ENCODE results near the genes BOLA2, CORO1A and CD2BP2.

- RRBS = no CpG with 5 or more reads among the region's 16 CpGs
Measured at GRCh38 chr16:29199659-29200160, 206.8 kb downstream of the NPIPB11 start.

DNA sequence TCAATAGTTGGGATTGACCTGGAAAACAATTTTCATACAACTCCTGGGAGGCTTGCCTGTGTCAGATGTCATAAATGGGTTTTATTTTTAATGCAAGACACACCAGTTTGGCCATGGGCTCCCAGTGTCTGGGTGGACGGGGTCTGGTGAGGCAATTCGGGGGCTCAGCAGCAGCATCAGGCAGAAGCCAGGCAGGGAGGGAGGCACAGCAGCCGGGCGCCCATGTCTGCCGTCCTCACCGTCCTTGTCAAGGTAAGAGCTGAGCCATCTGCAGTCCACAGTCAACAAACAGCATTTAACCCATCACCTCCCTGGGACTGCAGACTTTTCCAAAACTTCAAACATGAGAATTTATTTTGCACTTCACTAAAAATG is 150.5 kb downstream of the NPIPB11 start:
- RRBS = no CpG with 5 or more reads among the region's 6 CpGs

DNA sequence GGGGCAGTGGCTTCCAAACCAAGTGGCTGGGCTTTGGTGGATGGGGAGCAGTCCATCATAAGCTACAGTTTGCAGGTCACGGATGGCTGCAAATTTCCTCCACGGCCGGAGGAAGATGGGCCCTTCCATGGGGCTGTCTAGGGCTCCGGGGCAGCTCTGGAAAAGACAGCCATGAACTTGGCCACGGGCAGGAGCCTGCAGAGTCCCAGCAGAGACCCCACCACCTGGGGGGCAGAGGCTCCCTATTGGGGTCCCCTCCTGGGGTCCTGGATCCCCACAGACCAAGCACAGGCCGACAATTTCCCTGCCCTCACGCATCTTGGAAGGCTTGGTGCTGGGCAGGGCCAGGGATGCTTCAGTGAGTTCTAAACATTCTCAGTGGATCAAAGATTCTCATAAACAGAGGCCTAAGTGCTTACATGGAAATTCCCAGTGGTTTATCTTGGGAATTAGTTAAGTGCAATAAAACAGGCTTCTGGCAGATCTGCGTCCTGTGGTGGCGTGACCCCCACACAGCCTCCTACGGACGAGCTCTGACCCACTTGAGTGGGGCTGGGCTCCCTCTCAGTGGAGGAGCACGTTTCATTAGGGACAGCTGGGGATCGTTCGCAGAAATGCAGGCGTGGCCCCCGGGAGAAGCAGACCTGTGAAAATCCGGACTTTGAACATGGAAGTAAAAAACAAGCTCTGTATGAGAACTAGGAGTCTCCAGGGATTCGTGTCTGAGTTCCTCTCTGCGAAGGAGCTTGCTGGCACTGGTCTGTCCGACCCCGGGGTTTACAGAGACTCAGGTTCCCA is 117.9 kb downstream of the NPIPB11 start:
- RRBS = no CpG with 5 or more reads among the region's 21 CpGs

- RRBS = no CpG with 5 or more reads among the region's 9 CpGs
Measured at GRCh38 chr16:29306952-29307586, 99.4 kb downstream of the NPIPB11 start.

- RRBS = no CpG with 5 or more reads among the region's 46 CpGs
Measured at GRCh38 chr16:29453767-29454490, at the start of gene BOLA2. Gene BOLA2 (minus strand): TSS chr16:29454351.

DNA sequence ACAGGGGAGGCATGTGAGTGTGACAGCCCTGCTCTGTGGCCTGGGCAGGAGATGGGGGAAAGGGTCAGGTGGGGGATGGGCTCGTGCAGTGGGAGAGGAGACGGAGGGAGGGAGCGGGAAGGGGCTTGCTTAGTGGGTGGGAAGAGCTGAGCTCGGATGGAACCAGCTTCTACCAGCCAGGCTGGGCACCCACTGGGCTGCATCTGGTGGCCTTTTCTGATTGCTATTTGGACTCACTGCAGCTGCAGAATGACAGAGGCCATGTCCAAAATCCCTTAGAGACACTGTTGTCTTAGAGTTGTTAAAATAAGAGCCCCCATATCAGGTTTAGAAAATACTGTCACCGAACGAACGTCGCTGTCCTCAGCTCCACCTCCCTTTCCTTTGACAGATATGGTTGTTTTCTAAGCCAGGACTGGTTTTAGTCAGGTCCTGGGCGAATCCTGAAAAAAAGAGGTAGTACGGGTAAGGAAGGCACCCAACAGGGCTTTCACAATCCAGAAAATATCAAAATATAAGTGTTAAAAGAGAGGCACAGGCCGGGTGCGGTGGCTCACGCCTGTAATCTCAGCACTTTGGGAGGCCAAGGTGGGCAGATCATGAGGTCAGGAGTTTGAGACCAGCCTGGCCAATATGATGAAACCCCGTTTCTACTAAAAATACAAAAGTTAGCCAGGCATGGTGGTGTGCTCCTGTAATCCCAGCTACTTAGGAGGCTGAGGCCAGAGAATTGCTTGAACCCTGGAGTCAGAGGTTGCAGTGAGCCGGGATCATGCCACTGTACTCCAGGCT is 4.1 kb downstream of the SPN start:
- RRBS = no CpG with 5 or more reads among the region's 15 CpGs

DNA sequence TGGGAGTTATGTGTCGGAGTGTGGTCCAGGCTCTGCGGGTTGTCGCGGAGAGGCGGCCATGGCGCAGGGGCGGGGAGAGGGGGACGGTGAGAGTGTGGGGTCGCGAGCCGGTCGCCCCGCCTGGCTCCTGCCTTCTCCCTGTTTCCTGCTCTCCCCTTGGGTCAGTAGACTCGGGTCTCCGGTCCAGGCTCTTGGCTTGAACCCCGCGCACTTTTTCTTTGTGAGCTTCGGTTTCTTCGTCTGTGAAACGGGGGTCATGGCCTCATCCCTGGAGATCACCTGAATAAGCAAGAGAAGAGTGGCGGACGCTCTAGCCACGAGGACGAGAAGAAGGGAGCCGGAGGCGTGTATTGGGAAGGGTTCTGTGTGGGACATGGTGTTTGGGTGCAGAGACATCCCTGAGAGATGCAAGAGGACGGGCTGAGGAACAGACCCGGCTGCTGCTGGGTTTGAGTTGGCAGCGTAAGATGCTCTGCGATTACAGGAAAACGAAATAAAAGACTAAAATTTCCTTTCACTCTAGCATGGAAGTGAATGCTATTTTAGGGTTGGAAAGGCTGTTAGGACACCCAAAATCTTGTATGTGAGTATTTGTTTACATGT is 429 bp downstream of the KIF22 start:
- RRBS = 3% methylated on average over 9 of the region's 31 CpGs

DNA sequence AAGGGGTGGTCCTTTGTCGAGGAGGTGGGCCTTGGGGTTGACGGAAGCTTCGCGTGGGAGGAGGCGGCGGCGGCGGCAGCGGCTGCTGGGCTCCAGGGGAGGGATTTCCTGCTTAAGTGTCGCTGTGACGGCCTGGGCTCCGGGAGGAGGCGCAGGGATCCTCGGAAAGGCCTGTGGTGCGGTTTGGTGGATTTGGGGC is 1.6 kb downstream of the MAZ start:
- RRBS = 0% methylated on average over 3 of the region's 15 CpGs

DNA sequence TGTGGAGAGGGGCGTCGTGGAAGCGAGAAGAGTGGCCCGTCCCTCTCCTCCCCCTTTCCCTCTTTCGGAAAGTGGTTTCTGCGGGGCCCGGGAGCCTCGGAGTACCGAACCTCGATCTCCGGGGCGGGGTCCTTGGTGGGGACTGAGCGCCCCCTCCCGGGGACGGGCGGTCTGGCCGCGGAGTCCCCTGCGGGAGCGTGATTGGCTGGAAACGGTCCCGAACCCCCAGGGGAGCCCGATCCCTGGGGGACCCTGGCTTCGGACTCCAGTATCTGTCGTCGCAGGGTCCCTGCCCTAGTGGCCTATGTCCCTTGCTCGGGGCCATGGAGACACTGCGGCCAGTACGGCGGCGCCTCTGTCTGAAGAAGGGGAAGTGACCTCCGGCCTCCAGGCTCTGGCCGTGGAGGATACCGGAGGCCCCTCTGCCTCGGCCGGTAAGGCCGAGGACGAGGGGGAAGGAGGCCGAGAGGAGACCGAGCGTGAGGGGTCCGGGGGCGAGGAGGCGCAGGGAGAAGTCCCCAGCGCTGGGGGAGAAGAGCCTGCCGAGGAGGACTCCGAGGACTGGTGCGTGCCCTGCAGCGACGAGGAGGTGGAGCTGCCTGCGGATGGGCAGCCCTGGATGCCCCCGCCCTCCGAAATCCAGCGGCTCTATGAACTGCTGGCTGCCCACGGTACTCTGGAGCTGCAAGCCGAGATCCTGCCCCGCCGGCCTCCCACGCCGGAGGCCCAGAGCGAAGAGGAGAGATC is 443 bp downstream of the PAGR1 start:
- RRBS = under 1% methylated on average over 15 of the region's 61 CpGs

GRCh38 chr16:29926393-29927016 is 479 bp upstream of the KCTD13 start:
- RRBS = no CpG with 5 or more reads among the region's 30 CpGs

DNA sequence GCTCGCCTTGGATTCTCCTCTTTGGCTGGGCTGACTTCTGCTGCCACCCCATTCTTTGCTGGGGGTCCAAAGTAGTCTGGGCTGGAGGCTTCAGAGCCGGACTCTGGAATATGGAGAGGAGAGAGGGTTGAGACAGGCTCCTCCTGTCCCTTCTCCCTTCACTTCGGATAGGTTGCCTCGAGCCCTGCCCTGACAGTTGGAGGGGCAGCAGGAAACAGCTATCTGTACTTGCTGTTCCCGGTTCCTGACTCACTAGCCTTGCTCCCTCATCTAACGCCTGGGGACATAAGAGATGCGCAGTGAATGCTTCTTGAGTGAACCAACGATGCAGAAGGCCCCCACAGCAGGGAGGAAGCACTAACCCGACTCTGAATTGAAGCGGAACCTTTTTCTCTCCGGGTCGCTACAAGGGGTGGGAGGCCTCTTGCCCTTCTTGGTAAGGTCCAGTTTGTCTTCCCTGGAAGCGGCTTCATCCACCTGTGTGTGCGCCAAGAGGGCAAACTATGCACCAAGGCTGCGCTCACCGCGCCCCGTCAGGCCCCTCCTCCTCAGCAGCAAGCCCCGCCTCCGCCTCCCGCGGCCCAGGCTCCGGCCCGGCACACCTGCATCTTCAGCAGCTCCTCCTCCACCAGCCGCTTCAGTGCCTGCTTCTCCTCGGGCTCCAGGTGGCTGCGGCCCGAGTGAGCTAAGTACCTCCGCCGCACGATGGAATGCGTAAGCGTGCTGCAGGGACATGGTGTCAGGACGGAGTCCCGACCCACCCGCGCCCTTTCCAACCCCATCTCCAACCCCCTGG is 478 bp downstream of the HIRIP3 start:
- RRBS = no CpG with 5 or more reads among the region's 37 CpGs

DNA sequence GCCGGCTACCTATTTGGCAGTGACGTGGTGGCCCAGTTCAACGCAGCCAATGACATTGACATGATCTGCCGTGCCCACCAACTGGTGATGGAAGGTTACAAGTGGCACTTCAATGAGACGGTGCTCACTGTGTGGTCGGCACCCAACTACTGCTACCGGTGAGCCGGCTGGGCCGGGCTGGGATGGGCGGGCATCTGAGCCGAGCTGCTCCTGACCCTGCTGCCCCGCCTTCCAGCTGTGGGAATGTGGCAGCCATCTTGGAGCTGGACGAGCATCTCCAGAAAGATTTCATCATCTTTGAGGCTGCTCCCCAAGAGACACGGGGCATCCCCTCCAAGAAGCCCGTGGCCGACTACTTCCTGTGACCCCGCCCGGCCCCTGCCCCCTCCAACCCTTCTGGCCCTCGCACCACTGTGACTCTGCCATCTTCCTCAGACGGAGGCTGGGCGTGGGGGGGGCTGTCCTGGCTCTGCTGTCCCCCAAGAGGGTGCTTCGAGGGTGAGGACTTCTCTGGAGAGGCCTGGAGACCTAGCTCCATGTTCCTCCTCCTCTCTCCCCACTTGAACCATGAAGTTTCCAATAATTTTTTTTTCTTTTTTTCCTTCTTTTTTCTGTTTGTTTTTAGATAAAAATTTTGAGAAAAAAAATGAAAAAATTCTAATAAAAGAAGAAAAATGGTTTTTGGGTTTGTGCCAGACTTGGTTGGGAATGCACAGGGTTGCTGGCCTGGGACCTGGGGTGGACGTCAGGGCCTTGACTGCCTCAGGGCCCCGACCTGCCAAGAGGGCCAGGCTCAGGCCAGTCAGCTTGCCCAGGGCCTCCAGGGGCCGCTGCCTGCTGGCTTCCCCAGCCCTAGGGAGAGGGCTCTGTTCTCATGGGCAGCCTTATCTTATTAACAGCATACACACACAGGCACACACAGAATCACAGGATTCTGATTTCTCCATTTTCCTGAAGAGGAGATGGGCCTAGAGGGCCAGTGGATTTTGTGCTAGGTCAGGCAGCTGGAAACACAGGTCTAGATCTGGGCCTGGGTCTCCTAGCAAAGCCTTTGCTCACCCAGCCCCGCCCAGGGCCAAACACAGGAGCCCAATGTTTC is 6.7 kb downstream of the TBX6 start:
- RRBS = no CpG with 5 or more reads among the region's 26 CpGs

DNA sequence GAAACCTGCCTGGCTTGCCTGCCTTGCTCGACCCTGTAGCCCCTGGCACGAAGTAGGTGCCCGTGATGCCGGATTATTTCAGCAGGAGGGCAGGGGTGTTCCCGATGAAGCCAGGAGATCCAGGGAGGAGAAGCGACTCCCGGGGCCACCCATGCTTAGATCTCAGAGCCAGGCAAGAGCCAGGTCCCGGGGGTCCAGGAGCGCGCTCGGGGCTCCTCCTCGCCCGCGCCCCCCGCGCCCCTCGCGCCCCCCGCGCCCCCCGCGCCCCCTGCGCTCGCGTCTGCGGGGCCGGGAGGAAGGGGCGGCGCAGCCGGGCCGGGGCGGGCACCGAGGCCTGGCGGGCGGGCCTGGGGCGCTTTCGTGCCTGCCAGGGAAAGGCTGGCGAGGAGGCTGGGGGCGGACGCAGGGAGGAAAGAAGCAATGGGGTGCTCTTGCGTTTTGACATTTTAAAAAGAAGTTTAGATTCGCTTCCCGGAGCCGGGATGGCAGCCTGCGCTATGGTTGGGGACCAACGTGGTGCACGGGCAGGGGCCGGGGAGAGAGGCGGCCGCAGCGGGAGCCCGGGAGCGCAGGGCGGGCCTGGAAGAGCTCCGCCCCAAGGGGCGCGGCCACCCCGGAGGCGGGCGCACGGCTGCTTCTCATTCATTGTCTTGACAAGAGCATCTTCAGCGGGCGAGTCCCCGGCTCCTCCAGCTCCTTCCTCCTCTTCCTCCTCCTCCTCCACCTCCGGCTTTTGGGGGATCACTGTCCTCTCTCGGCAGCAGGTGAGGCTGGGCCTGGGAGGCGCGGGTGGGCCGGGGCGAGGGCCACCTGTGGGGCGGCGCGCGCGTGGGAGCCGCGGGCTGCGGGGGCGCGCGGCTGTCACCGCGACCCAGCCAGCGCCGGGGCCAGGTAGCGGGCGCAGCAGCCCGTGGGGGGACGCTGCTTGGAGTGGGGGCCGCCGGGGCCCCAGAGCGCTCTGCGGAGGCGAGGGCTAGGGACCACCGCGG is at the start of gene CORO1A:
TSS of gene CORO1A (plus strand) at position 641 of the 989 bp plus-strand sequence.
- RRBS = 2% methylated on average over 52 of the region's 96 CpGs

- RRBS = no CpG with 5 or more reads among the region's 13 CpGs
Measured at GRCh38 chr16:30187705-30188110, 4.3 kb downstream of the CORO1A start.

DNA sequence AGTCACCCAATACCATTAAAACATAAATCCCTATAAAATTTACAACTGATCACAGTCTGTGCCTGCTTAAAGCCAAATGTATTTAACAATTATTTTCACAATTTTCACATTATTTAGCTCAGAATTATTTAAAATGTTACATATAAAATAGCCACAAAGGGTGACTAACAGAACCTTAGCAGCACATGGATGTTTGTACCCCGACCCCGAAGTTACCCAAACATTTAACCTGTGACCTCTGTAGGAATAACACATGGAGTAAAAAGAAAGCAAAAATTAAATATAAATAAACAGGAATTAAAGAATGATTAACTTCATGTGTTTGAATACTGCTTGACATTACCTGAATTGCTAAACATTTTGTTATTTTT is 27.9 kb upstream of the NPIPB13 start:
- RRBS = no CpG with 5 or more reads among the region's 2 CpGs

DNA sequence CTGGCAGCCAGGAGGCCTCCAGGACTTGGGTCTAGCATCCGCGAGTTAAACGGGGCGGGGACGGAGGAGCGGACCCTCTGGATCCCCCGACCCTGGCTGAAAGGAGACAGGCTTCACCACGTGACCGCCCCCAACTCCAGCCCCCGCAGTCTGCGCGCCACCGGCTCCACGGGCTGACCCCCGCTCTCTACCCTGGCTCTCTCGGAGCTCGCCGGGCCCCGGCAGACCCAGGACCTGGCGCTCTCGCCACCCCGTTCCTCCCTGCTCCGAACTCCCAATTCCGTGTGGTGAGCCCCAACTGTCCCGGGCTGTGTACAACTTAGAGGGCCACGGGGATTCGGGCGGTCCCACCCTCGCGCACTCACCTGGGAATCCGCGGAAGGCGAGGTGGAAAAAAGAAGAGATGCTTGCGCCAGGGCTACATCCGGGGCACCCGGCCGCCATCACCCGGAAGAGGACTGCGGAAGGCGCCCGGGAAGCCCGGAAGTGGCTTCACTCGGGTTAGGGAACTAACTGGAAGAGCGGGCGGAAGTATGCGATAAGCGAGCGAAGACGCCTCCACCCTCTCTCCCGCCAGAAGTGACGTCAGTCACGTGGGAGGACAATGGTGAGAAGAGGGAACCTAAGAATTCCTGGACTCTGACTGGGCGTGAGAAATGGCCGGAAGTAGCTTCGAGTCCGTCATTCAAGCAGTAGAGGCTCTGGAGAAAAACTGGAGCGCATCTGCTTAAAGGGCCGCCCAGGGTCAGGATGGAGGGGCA is at the start of gene CD2BP2:
TSS of gene CD2BP2 (minus strand) at position 462 of the 761 bp plus-strand sequence.
- RRBS = 4% methylated on average over 8 of the region's 58 CpGs

DNA sequence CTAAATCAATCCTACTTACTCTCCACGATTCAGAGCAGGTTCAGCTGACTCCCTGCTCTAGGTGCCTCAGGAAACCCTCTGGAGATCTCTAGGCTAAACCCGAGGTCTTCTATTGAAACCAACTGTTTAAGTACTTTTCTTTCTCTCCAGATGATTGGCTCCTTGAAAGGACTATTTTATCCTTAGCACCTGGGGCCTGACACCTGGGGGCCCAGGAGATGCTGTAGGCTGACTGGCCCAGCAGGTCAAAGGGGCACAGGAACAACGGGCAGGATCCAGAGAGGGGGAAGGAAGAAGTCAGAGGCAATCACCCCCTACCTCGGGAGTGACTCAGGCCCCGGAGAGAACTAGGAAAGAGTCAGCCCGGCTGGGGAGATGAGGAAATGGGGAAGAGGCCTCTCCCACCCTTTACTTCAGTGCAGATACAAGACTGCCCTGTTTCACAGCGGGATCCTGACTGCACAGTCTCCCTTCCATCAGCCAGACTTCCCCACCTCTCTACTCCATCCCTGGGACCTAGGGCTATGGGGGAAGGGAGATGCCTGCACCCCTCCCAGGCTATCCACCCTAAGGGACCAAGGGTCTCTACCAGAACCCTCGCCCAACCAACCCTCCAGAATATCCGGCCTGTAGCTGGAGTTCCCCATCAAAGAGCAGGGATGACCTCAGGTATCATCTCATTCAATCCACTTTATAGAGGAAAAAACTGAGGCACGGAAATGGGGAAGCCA is 1.9 kb downstream of the TBC1D10B start:
- RRBS = no CpG with 5 or more reads among the region's 10 CpGs

DNA sequence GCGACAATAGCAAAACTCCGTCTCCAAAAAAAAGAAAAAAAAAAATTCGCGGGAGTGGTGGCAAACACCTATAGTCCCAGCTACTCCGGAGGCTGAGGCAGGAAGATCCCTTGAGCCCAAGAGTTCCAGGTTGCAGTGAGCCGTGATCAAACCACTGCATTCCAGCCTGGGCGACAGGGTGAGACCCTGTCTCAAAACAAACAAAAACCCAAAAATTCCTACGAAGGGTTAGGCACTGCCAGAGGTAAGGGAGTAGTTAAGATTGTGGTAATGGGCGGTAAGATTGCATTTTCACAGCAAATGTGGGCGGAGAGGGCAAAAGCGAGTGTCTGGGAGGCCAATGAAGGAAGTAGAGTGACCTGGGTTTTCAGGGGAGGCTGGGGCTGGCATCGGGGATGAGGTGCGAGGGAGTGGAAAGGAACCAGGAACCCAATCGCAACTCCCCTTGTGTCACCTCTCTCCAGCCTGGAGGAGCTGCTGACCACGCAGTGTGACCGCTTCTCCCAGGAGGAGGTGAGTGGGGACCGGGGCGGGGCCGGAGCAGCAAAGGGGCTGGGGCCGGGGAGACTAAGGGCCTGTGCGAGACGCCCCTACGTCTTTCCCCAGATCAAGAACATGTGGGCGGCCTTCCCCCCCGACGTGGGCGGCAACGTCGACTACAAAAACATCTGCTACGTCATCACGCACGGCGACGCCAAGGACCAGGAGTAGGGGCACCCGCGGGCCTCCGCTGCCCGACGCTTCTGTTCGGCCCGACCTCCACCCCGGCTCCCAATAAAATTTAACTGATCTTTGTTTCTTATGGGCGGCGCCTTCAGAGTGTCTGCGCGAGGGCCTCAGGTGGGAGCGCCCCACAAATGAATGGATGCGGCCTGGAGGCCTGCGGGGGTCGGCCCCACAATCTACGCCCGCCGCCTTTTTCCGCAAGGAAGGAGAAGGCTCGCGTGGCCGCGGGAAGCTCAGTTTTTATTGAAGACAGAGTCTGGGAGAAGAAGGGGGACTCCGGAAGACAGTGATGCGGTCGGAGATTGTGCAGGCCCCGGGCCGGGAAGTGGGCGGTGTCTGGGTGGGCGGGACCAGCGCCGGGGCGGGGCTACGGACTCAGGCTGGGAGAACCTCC is 2.9 kb downstream of the MYL11 start:
- RRBS = 3% methylated on average over 9 of the region's 69 CpGs

GRCh38 chr16:30444152-30444850 is 1.4 kb downstream of the SEPHS2 start:
- RRBS = no CpG with 5 or more reads among the region's 18 CpGs

- RRBS = no CpG with 5 or more reads among the region's 9 CpGs
Measured at GRCh38 chr16:30521669-30522287, 4.6 kb downstream of the ZNF768 start.

All from iris pigment epithelial cell (primary cell).